Daoy (cell line): ENCODE measurements around a stretch of chrX.

- RAMPAGE, long total RNA, result no peak
Measured at GRCh38 chrX:40644783-40645469, 2.4 kb downstream of the CXorf38 start.

DNA sequence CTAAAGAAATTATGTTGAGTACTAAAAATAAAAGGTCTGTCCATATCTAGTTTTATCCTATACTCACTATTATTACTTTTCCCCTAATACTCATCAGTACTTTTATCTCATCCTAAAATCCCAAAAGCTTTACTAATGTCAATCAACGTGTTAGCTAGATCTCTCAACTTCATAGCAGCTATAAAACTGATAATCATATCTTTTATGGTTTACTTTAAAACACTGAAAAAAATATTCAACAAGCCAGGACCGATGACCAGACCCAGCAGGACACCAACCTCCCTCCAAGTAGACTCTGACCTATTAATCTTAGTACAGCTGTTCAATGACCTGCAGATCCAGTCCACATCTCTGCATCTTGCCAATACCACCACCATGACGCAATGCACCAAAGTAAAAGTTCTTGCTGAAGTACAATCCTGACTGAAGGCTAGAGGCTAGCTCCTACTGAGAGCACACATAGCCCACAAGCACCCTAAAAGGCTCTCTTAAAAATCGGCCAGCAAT, 7.8 kb downstream of the MED14 start:
- RAMPAGE, long total RNA, result no peak

DNA sequence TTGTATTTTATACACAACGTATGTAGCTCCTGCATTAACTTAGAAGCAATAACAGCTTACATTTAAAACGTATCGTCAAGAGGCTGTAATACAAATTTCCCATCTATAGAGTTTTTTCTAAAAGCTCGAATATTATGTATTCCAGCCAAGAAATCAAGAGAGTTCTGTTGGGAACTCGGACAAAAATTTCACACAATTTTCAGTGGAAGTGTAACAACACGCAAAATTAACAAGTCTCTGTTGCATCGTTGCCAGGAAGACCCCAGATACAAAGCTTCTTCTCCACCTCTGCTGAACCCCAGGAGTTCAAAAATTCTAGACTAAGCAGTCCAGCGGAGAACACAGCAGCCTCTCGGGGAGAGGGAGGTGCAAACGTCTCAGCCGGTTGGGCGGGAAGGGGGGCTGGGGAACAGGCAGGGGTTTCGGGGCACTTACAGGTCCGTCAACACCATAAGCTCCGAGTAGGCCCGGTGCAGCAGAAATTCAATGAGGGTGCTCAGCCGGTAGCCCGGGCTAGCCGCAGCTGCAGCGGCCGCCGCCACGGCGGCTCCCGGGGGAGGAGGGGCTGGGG, 494 bp downstream of the MED14 start:
- RAMPAGE, long total RNA, result no peak

DNA sequence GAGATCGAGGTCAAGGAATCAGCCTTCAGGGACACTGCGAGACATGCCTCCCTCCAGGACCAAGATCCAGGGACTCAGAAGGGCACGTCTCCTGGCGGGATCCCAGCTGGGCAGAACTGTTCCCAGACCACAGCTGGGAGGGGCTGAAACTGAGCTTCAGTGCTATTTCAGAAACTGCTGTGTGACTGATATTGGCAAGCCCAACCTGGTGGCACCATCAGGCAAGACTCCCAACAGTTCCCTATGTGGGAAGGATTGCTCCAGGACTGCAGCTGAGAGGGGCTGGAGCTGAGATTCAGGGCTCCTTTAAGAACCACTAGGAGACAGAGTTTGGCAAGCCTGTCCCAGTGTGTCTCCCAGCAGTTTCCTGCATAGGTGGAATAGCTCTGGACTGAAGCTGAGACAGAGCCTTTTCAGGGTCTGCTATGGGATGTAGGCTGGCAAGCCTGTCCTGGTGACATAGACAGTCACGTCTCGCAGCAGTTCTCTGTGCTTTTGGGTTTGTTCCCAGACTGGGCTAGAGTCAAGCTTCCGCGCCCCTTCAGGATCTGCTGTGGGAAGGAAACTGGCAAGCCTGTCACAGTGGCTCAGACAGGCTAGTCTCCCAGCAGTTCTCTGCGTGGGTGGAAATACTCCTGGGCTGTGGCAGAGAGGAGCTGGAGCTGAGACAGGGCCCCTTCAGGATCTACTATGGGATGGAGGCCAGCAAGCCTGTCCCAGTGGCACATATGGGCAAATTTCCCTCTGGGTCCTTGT, 20.1 kb upstream of the MED14 start:
- RAMPAGE, long total RNA, result no peak

- RAMPAGE, long total RNA, result no peak
Measured at GRCh38 chrX:40845008-40845615, 109.8 kb upstream of the MED14 start.

GRCh38 chrX:40845616-40845862, 110.2 kb upstream of the MED14 start:
- RAMPAGE, long total RNA, result no peak

GRCh38 chrX:41091634-41092424, 6.6 kb downstream of the USP9X start:
- RAMPAGE, long total RNA, result no peak

DNA sequence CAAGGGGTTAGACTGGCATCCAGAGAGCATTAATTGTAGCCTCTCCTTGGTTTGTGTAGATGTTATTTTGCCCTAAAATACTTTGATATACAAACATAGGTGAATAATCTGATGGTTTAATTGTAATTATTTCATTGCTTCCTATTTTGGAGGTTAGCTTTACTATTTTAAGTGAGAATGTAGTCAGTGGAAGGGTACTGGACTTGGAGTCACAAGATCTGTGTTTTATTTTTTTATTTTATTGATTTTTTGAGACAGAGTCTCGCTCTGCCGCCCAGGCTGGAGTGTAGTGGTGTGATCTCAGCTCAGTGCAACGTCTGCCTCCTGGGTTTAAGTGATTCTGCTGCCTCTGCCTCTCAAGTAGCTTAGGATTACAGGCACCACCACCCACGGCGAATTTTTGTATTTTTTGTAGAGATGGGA, 11.0 kb downstream of the USP9X start:
- RAMPAGE, long total RNA, result no peak

GRCh38 chrX:41165841-41166348, 80.7 kb downstream of the USP9X start:
- RAMPAGE, long total RNA, result no peak

- RAMPAGE, long total RNA, result no peak
Measured at GRCh38 chrX:41232151-41233013, 101.6 kb upstream of the DDX3X start.

DNA sequence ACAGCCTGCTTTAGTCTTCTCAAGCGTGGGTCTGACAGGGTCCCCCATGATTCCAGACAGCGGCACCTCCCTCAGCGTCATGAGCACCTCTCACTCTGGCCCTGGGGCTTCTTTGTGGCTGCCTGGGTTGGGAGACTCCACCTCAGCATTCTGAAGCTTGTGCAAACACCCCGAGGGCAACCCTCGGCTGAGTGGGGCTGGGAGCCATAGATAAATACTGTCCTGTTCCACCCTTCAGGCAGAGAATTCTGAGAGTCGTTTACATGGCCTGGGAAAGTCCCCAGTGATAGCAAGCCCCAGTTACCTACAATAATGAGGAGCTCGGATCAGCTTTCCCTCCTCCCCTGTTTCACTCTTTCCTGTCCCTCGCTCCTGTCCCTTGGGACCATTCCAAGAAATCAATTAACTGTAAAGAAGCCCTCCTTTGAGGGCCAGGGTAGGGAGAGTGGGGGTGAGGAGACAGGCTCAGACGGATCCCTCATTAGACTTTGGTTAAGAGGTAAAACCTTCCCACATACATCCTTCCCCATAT, 31.6 kb upstream of the DDX3X start:
- RAMPAGE, long total RNA, result no peak

GRCh38 chrX:41360875-41361525, 27.0 kb downstream of the DDX3X start:
- RAMPAGE, long total RNA, result no peak

DNA sequence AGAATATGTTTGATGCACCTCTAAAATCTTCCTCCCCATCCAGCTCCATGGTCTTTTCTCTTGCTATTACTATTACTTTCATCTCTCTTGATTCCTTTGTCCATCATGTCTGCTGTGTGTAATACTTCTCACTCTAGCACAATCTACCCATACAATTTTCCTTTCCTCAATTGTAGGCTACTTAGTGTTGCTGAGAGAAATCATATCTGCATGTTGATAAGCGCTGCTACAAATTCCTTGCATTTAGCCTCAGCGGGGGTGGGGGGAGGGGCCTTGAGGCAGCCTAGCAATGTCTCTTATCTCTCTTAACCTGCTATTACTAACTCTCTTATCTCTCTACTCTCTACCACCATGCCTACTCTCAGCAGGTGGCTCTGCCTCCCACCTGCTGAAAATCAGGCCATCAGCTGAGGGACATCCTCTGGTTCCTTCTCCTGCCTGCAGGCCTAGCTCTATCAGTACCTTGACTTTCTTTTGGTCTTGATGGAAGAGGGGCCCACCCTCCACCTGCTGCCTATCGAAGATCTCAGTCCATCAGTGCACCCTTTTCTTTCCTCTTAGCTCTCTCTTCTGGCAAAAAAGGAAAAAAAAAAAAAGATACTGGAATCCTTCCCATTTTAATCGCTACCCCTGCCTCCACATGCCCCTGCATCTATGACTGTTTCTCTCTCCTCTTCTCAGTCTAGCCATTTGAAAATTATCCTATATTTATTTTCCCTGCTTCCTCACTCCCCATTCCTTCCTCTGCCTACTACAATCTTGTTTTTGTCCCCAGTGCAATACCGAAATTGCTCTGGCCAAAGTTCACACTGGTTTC, 99.0 kb downstream of the GPR82 start:
- RAMPAGE, long total RNA, result no peak

DNA sequence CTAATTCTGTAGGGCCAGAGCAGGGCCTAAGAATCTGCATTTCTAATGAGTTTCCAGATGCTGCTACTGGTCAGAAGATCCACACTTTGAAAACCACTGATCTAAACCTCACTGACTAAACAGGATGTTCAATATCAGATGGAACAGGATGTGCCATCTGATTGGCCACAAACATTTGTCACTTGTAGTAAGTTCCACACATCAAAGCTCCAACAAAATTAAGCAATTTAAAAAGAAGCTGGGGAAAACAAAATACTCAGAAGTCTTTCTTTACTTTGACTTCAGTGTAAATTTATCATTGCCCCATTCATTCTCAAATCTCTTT, 14.3 kb downstream of the CASK start:
- RAMPAGE, long total RNA, result no peak

DNA sequence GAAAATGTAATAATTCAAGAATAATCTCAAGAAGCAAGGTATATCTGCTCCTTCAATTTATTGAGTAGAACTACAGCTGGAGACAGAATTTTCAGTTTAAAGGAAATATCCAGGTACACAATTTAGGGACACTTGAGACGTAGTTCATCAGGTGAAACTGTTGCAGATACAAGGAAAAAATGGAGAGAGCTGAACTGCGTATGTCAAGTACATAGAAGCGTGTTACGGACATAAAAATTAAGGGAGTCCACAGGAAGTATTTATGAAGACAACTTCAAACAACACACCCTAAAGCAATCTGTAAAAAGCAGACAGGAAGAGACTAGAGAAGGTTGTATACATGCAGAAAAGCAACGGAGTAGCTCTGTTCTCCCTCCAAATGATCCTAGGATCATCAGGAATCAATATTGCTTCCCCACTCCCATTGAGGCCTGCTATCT, 5.9 kb downstream of the CASK start:
- RAMPAGE, long total RNA, result no peak

GRCh38 chrX:41921287-41921948, 1.9 kb downstream of the CASK start:
- RAMPAGE, long total RNA, result no peak

DNA sequence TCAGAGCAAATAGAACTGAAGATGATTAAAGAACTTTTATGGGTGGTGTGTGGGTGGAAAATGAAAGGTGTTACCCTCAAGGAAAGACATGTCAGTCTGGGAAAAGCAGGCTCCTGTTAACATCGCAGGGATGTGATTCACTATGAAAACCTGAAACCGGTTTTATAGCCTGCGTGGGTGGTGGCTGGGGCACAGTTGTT, 61.2 kb upstream of the CASK start:
- RAMPAGE, long total RNA, result no peak

- RAMPAGE, long total RNA, result no peak
Measured at GRCh38 chrX:42027514-42028183, 104.3 kb upstream of the CASK start.

DNA sequence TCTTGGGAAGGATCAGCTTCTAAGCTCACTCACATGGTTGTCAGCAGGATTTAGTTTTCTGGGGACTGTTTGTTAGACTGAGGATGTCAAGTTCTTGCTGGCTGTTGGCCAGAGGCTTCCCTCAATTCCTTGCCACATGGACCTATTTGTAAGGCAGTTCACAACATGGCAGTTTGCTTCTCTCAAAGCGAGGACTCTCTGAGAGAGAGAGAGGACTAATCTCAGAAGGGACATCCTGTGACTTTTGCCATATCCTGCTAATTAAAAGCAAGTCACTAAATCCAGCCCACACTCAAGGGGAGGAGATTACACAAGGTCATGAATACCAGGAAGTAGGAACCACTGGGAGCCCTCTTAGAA, 38.3 kb downstream of the PPP1R2C start:
- RAMPAGE, long total RNA, result no peak

GRCh38 chrX:43970060-43970576, 3.1 kb downstream of the NDP start:
- RAMPAGE, long total RNA, result no peak